SK-N-DZ (cell line): ENCODE data around the gene RAB32.

RAMPAGE:
- cytosol, long total RNA: no peak
- nucleus, long total RNA: no peak
Observed at GRCh38 chr6:144064865-144065097, 30.6 kb downstream of the SF3B5 start.

DNA sequence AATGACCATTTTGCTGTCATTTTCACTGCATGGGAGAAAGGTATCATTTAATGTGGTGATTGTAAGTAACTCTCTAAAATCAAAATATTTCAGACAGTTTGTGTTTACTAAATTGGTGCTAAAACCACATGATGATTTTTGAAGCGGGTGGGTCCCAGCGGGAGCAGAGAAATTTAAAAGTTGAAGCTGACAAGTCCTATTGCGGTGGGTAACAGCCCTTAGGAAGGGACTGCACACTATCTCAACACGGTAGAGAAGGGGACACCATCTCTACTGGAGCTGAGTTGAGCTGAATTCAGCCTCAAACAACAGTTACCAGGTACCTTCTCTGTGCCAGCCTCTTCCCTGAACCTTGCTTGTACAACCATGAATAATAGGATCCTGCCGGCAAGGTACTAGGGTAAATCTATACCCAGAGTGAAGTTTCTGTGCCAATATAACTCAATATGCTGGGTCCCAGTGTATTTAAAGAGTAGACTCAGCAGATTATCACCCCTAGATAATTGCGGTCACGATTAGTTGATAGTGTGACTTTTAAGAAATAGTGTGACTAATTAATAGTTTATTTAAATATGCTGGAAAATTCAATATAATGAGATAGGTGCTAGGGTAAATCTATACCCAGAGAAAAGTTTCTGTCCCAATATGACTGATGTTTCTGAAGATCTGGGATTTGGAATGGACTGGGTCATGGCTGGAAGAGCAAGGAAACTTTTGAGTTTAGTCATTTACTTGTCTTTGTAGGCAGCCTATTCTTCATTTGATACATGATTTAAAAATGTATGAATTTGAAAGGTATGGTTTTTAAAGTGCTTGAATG, 1.6 kb downstream of the STX11 start:
RAMPAGE:
- cytosol, long total RNA: no peak
- nucleus, long total RNA: no peak

RAMPAGE:
- cytosol, long total RNA: no peak
- nucleus, long total RNA: no peak
Observed at GRCh38 chr6:144215762-144217094, 65.9 kb downstream of the STX11 start.

DNA sequence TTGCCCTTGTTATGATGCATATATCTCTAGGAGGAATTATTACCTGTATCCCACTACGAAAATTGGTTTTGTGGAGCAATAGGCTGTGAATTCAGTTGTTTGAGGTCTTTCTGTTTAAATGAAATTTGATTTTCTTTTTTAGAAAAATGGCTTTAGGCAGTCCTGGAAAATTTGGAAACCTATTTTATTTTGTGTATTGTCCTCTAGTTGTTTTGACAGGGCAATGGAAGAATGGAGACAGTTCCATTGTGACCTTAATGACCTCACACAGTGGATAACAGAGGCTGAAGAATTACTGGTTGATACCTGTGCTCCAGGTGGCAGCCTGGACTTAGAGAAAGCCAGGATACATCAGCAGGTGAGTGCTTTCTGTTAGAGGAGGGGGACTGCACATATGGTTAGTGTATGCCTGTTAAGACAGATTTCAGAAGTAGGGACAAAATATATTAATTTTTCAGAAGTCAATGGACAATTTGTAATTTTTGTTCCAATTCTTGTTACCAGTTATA, 245.8 kb downstream of the UTRN start:
RAMPAGE:
- cytosol, long total RNA: no peak
- nucleus, long total RNA: no peak

DNA sequence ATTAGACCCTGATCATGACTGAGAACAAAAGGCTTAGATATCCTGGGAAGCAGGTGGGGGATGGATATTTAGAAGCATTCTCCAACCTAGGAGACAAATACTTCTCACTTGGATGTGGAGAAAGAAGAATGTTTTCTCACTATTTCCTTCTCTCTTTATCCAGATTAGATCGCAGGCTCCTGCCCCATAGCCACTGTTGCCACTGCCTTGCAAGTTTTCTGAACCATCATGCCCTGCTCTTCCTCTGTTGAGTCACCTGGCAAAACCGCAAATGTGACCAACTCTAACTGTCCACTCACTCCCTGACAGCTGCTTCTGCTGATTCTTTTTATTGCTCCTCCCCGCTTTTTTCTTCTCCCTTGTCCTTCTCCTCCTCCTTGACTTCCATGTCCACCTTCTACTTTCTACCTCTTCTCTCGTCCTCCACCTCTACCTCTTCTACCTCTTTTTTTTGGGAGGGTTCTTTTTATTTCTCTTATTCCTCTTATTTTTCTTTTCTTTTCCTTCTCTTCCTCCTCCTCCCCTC, 258.2 kb downstream of the UTRN start:
RAMPAGE:
- cytosol, long total RNA: no peak
- nucleus, long total RNA: no peak

GRCh38 chr6:144565120-144565544, 280.0 kb downstream of the UTRN start:
RAMPAGE:
- cytosol, long total RNA: no peak
- nucleus, long total RNA: no peak

DNA sequence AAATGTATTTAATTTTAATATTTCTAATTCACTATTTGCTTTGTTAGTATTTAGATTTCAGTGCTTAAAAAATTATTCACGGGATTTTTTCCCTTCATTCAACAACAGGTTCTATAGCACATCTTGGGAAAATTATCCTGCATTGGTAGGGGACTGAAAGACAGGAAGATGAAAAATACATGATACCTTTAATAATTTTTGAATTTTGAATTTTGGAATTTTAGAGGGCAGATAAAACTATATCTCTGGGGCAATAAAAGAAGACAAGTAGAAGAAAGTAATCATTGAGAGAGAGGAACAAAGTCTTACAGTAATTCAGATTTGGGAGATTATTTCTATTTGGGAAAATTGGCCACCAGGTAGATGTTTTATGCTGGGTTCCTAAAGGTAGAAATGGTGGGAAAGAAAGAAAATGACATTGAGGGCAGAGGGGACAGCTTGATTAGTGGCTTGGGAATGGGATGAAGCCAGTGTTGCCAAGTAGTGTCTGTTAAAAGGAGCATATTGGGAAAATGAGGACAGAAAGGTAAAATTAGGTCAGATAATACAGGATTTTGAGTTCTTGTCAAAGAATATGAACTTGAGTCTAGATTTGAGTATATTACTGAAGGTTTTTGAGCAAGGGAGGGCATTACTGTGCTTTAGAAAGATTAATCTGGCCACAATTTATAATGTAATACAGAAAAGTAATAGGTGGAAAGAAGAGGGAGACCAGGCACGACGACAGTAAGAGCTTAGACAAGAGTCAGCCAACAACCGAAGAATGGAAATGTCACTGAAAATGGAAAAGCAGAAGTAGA, 338.7 kb downstream of the UTRN start:
RAMPAGE:
- cytosol, long total RNA: no peak
- nucleus, long total RNA: no peak

DNA sequence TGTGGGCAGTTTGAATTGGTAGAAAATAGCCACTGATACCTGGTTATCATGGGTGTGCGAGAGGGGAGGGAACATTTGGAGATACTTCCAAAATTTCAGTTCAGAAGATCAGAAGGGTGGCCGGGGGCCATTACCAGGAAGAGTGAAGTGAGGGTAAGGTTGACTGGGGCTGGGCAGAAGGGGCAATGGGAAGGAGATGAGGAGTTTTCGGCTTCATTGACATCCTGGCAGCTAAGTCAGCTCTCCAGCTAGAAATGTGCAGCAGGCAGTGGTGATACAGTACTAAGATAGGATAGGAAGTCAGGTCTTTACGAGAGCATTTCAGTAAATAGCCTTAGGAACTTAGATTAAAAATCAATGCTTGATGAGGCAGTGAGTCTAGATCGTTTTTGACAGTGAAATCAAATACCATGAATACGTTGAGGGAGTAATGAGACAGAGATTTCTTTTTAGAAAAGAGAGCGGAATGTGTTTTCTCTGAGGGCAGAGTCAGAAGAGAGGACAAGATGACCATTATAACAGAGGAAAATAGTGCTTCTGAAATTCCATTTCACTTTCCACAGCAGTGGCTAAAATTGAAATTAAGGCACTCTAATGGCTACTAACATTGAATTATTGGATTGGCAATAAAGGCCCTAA, 339.5 kb downstream of the UTRN start:
RAMPAGE:
- cytosol, long total RNA: no peak
- nucleus, long total RNA: no peak

GRCh38 chr6:145026322-145026772, 709.0 kb downstream of the EPM2A start:
RAMPAGE:
- cytosol, long total RNA: no peak
- nucleus, long total RNA: no peak

GRCh38 chr6:145267263-145267480, 468.1 kb downstream of the EPM2A start:
RAMPAGE:
- cytosol, long total RNA: no peak
- nucleus, long total RNA: no peak

DNA sequence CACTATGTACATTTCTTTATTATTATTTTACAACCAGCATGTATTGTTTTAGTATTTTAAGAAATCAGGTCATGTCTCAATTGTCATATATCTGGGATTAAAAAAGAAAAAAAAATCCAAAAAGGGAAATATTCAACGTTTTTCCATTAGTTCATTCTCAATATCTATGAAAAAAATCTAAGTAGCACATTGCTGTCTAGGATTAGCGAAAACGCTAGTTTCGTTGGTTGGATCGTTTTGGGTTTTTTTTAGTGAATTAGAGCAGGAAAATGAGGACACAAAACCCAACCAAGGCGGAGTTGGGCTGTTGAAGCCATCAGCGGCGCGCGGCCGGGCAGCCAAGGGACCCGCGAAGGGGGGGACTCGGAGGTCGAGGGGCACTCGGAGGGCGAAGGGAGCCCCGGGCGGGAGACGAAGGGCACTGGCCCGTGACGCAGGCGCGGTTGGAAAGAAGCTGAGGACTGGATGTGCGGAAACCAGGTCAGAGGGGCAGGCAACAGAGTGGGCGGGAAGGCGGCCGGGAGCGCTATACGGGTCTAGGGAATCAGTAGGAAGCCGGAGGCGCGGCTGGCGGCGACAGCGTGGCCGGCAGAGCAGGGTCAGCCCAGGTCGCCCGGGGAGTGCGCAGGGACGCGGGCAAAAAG, 757 bp downstream of the EPM2A start:
RAMPAGE:
- cytosol, long total RNA: start-site peak on the plus strand centred at position 401 of the sequence, 92 bp wide, 5 and 7 reads in 2 replicates
- nucleus, long total RNA: no peak

DNA sequence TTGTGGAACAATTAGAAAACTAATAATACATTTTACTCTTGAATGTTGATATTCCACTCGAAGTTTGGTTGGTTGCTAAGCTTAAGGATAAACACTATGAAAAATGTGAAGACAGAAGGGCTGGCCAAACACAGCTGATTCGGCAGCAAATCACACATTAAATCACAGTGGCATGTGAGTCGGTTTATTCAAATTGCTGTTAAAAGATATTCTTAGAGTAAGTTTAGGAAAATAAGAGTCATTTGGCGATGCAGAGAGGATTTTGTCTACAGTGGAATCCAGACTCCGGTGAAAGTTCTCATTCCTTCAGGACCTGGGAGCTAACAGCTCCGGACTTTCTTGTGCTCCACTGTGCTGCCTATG, 1.4 kb upstream of the EPM2A start:
RAMPAGE:
- cytosol, long total RNA: no peak
- nucleus, long total RNA: no peak

GRCh38 chr6:145798586-145799005, 16.0 kb downstream of the FBXO30 start:
RAMPAGE:
- cytosol, long total RNA: no peak
- nucleus, long total RNA: no peak

DNA sequence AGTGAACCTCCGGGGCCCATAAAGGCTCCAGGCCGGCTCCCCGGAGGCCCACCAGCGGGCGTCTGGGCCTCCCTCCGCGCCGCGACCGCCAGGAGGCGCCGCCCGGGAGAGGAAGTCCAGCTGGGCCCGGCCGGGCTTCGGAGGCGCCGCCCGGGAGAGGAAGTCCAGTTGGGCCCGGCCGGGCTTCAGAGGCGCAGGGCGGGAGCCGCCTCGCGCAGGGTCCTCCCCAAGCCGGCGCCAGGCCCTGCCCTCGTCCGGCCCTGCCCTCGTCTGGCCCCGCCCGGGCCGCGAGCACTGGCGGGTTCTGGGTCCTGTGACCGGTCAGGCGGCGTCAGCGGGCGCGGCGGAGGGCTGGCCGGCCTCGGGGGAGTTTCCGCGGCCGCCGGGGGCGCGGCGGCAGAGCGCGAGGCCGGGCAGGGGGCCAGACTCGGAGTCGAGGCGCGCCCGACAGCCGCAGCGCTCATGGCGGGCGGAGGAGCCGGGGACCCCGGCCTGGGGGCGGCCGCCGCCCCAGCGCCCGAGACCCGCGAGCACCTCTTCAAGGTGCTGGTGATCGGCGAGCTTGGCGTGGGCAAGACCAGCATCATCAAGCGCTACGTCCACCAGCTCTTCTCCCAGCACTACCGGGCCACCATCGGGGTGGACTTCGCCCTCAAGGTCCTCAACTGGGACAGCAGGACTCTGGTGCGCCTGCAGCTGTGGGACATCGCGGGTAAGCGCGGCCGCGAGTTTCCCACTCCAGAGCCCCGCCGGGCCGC, at the start of gene RAB32:
Gene RAB32, plus strand, starts transcription at position 424 of the 758 bp plus-strand sequence.
RAMPAGE:
- cytosol, long total RNA: no peak
- nucleus, long total RNA: no peak

DNA sequence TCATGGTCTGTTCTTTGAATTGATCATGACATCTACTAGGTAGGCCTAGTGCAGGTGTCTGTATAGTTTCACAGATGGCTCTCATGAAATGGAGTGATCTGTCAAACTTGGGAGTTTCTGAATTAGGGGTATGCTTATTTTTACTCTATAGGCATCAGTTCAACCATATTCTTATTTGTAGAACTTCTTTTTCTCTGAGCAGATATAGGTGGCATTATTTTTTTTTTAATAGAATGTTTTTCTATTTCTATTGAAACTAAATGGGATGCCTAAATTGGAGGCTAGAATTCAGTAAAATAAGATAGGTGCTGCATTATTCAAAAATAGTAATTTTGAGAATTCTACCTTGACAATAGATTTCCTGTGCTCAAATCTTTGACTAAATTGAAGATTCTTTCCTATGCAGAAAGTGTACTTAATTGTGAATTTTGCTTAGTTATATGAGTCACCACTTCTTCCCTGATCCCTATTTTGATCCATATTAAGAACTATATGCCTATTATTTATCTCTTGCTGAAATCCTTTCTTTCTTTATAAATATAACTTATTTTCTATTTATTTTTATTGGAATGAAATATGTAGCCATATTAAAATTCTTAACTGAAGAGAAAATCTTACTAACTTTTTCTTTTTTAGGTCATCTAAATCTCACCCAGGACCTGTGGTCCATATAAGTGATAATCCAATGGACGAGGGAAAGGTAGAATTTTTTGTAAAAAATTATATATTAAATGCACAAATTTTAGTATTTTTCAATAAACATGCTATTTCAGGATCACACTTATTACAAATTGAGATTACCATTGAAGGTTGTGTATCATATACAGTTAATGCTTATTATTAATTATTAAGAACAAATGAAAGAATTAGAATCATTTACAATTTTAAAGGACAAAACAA, 57.7 kb downstream of the STXBP5 start:
RAMPAGE:
- cytosol, long total RNA: no peak
- nucleus, long total RNA: no peak

DNA sequence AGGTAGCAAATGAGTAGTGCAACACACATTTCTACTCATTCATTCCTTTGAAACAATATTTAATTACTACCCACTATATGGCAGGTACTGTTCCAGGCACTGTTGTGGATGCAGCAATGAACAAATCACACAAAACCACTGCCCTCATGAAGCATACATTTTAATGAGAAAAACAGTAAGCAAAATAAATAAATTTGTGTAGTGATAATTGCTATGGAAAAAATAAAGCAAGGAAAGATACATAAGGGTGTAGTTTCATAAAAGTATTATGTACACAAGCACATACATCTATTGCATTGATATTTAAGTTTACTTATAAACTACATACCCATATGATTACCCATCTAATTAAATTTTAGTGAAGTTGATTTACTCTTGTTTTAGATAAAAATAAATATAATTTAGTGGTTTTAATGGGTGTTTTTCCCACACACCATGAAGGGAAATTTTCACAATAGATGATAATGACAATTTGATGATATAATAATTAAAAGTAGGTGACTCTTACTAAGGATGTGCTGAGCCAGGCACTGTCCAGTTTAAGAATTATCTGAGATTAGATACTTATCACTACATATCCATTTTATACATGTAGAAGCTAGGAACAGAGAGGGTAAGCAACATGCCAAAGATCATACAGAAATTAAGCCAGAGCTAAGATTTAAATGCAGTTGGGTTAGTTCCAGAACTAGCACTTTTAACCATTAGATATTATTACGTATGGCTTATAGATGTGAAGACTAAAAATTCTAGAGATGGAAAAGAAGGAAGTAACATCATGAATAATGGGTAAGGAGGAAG, 104.4 kb downstream of the STXBP5 start:
RAMPAGE:
- cytosol, long total RNA: no peak
- nucleus, long total RNA: no peak

GRCh38 chr6:147321788-147322799, 117.9 kb downstream of the STXBP5 start:
RAMPAGE:
- cytosol, long total RNA: no peak
- nucleus, long total RNA: no peak

GRCh38 chr6:147386742-147387508, 121.6 kb upstream of the SAMD5 start:
RAMPAGE:
- cytosol, long total RNA: no peak
- nucleus, long total RNA: no peak

DNA sequence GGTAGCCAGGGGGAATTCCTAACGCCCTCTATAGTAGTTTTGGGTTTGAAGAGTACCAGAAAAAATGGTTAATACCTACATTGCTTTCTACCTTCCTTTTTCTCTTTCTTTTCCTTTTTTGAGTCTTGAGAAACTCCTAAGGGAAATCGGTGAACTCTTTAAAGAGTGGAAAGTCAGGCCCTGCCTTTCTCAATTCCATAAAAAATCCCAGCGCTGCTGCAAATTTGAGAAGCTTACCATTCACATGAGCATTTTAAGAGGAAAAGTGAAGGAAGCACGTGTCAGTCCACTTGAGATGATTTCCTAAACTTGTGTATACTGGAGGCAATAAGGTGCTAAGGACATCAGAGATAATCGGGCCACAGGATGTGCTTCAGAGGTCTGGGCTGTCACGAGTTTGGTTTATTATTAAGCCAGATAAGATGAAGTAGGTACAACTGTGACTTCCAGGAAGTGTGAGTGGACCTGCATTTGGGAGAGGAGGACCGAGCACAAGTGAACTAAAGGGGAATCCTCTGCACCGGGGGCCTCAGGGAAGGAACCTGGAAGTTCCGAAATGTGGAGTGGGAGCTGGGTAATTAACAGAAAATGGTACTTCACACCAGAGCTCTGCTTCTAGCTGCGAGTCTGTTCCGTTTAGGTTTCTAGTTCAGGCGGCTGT, 1.3 kb downstream of the SAMD5 start:
RAMPAGE:
- cytosol, long total RNA: no peak
- nucleus, long total RNA: no peak

DNA sequence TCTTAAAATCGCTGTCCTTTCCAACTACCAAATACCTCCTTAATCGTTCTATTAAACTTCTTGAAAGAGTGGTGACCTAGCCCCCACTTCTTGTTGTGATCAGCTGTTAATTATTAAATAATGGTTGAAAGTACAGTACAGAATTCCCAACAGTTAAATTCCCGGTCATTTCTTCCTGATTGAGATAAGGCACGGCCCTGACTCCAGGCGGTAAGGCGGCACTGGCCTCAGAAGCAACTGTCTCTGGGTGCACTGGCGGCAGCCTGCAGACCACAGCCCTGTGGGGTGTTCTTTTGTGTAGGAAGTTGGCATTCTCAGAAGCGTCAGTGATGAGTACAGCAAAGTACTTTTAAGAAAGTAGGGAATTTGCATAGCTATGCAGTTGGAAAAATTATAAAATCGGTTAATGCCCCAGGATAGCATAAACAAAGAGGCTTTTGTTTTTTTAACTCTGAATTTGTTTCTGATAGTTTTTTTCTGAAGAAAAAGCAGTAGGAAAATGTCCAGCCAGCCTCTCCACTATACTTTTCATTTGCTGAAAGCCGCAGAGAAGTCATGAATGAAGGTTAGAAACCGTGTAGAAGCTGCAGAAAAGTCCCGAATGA, 50.5 kb downstream of the SAMD5 start:
RAMPAGE:
- cytosol, long total RNA: no peak
- nucleus, long total RNA: no peak